Mononuclear cell (primary cell): ENCODE measurements around the genes IFNGR2 and GART.

- RRBS = 100% methylated on average over 1 of the region's 13 CpGs
Observed at GRCh38 chr21:32523786-32524878, 61.2 kb downstream of the TCP10L start.

DNA sequence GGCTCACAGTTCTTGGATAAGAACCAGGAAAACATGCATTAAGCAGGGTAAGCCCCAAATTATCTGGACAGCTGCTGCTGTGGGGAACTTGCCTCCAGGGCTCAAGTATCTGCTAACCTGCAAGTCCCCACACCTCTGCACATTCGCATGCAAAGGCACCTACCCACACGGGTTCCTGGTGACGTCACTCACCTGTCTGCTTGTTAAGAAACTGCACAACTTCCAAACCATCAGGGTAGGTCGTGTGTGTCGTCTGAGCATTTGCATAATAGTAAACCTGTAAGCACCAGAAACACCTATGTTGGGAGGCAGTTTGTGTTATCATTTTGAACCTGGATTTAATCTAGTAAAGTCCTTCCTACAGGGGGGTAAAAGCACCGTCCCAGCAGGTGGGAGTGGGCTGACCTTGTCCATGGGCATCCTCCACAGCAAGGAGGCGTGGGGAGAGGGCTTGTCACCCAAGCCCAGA lies 12.2 kb downstream of the TCP10L start:
- RRBS = no CpG with 5 or more reads among the region's 7 CpGs

- RRBS = no CpG with 5 or more reads among the region's 6 CpGs
Observed at GRCh38 chr21:33203376-33203751, 26.4 kb upstream of the IFNAR2 start.

GRCh38 chr21:33265223-33265600 lies 955 bp upstream of the IL10RB start:
- RRBS = no CpG with 5 or more reads among the region's 1 CpG

GRCh38 chr21:33401520-33401979 lies 1.7 kb upstream of the IFNGR2 start:
- RRBS = no CpG with 5 or more reads among the region's 9 CpGs

GRCh38 chr21:33403352-33403954 lies at the start of gene IFNGR2:
IFNGR2 (plus strand) TSS chr21:33403413.
- RRBS = 2% methylated on average over 38 of the region's 69 CpGs

- RRBS = no CpG with 5 or more reads among the region's 4 CpGs
Observed at GRCh38 chr21:33431961-33432581, 28.9 kb downstream of the IFNGR2 start.

DNA sequence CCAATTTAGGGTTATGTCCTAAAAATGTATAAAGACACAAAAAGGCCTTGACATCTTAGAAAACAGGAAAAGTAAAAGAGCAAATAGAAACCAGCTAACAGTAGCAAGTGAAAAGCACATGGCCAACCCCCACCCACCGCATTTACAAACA lies 239 bp downstream of the GART start:
- RRBS = no CpG with 5 or more reads among the region's 1 CpG

- RRBS = 4% methylated on average over 12 of the region's 78 CpGs
Observed at GRCh38 chr21:33541954-33542981, at the start of gene GART. GART (minus strand) TSS chr21:33542117.

GRCh38 chr21:33550572-33551496 lies 8.0 kb downstream of the SON start:
- RRBS = no CpG with 5 or more reads among the region's 27 CpGs

GRCh38 chr21:33648306-33648903 lies 6.1 kb downstream of the ITSN1 start:
- RRBS = no CpG with 5 or more reads among the region's 2 CpGs

- RRBS = no CpG with 5 or more reads among the region's 4 CpGs
Observed at GRCh38 chr21:33763077-33763557, 120.8 kb downstream of the ITSN1 start.

DNA sequence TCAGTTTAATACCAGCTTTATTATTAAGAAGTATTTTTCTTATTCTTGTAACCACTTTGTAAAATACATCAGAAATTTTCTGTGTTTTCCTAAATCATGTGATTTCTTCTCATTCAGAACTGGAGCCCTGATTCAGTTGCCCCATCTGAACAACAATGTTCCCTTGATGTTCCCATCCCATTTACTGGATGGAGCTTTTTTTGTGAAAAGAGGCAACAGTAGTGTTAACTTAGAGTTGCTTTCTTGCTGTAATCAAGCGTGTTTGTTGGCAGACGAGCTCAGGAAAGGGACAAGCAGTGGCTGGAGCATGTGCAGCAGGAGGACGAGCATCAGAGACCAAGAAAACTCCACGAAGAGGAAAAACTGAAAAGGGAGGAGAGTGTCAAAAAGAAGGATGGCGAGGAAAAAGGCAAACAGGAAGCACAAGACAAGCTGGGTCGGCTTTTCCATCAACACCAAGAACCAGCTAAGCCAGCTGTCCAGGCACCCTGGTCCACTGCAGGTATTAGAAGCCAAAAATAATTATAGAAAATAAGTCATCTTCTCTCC lies 118.4 kb downstream of the ATP5PO start:
- RRBS = no CpG with 5 or more reads among the region's 6 CpGs

GRCh38 chr21:33924193-33924542 lies 8.6 kb upstream of the ATP5PO start:
- RRBS = no CpG with 5 or more reads among the region's 6 CpGs

DNA sequence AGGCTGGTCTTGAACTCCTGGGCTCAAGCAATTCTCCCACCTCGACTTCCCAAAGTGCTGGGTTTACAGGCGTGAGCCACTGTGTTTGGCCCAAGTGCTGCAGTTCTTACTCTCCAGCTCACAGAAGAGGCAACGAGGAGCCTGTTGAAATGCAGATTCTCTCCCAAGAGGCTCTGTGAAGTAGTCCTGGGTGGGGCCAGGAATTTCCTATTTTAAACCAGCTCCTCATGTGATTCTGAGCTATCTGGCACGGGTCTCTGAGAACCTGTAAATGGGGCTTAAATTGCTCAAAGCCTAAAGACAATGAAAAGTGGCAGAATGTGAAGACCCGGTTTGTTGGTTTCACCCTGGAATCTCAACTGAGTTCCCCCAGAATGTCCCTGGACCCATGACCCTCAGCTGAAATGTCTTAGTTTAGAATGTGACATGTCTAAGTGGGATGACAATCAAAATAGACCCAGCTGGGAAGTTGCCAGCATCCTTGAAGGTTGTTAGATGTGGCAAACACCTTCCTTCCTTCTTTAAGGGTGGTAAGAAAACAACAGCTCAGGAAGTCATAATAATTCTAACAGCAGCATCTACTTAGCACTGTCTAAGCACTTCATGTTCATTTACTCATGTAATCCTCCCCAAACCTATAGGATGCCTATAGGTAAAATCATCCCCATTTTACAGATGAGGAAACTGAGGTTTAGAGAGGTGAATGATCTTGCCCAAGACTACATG lies 20.8 kb upstream of the ATP5PO start:
- RRBS = no CpG with 5 or more reads among the region's 5 CpGs

- RRBS = no CpG with 5 or more reads among the region's 14 CpGs
Observed at GRCh38 chr21:33947334-33948153, 31.9 kb upstream of the ATP5PO start.

GRCh38 chr21:34333356-34333742 lies 30.5 kb upstream of the KCNE2 start:
- RRBS = no CpG with 5 or more reads among the region's 6 CpGs

GRCh38 chr21:34522006-34522783 lies 10.2 kb upstream of the KCNE1 start:
- RRBS = no CpG with 5 or more reads among the region's 10 CpGs

DNA sequence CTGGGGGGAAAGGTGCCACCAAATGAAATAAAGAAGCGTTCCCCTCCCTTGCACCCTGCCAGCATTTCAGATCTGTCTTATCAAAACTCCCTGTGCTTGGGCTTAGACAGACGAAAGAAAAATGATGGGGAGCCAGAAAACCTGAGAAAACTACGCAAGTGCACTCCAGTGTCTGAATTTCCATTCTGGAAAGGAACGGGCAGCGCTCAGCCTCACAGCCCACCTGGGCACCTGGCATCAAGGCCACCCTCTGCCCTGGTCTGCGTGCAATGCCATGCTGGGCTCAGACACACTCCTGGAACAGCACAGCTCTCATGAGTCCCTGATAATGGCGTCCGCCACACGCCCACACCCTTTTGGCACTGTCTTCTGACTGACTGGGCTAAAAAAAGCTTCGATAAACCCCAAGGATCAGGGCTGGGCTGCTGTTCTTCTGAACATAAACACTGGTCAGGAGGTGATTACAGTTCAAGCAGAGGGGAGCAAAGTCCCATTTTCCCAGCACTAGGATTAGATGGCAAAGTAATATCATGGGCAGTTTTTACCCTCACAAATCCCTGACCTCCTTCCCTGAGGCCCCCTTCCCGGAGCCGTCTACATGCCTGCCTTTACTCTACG lies 22.8 kb downstream of the RCAN1 start:
- RRBS = no CpG with 5 or more reads among the region's 13 CpGs